ENCODE measurements around the genes ARSJ, TRAM1L1 and METTL14.

GRCh38 chr4:113485522-113486223 lies 275.9 kb downstream of the CAMK2D start:
- PRO-cap, 2 experiments, result no peak in any of the 2 experiments

DNA sequence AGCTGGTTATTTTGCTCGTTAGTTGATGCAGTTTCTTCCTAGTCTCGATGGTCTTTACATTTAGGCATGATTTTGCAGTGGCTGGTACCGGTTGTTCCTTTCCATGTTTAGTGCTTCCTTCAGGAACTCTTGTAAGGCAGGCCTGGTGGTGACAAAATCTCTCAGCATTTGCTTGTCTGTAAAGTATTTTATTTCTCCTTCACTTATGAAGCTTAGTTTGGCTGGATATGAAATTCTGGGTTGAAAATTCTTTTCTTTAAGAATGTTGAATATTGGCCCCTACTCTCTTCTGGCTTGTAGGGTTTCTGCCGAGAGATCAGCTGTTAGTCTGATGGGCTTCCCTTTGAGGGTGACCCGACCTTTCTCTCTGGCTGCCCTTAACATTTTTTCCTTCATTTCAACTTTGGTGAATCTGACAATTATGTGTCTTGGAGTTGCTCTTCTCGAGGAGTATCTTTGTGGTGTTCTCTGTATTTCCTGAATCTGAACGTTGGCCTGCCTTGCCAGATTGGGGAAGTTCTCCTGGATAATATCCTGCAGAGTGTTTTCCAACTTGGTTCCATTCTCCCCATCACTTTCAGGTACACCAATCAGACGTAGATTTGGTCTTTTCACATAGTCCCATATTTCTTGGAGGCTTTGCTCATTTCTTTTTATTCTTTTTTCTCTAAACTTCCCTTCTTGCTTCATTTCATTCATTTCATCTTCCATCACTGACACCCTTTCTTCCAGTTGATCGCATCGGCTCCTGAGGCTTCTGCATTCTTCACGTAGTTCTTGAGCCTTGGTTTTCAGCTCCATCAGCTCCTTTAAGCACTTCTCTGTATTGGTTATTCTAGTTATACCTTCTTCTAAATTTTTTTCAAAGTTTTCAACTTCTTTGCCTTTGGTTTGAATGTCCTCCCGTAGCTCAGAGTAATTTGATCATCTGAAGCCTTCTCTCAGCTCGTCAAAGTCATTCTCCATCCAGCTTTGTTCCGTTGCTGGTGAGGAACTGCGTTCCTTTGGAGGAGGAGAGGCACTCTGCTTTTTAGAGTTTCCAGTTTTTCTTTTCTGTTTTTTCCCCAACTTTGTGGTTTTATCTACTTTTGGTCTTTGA lies 268.0 kb downstream of the CAMK2D start:
- PRO-cap, 2 experiments, result no peak in any of the 2 experiments

DNA sequence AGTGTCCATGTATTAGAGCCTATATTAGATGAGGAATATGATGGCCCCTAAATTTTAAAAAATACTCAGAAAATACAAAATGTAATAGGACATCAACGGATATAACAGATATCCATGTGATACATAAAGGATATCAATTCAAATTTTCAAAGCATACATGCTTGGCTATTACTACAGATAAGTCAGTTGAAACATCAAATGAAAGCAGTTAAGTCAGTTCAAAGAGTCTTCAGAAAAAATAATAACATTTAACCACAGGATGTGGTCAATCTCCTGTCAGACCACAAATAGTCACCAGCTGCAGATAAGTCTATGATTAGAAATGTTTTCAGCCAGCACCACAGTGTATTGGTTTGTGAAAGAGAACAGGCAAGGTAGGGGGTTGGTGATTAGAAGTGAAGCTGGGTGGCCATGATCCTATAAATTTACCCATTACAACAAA lies 196.7 kb downstream of the CAMK2D start:
- PRO-cap, 2 experiments, result no peak in any of the 2 experiments

GRCh38 chr4:113636053-113636305 lies 125.6 kb downstream of the CAMK2D start:
- PRO-cap, 2 experiments, result no peak in any of the 2 experiments

DNA sequence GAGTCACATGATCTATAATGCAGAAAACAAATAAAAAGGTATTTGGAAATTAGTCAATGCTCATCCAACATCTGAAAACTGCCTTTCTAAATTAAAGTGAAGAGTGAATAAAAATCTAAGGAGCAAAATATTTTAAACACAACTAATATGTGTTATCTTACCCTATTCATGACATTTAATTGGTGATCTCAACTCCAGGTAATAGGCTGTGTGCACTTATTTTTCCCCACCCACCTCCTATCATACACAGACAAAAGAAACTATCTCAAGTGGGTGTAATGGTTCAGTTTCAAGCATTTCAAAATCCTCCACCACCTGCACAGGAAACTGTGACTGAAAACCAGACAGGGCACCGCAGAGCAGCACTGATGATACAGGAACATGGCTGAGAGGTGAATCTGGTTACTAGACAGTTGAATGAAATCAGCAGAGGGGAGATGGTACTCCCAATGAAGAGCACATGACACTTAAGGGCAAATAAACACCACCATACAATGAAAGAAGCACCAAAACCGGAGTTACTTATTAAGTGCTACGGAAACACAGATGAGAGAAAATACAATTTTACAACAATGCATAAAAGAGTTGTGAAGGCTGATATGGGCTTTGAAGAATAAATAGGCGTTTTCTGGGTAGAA lies 78.4 kb downstream of the CAMK2D start:
- PRO-cap, 2 experiments, result peak in 2 of 2 experiments; most common plus-strand start position 292 of the sequence (in 1); most common minus-strand start position 366 of the sequence (in 2)

- PRO-cap, 2 experiments, result no peak in any of the 2 experiments
These were observed 695 bp downstream of the ARSJ start for GRCh38 chr4:113978542-113979361.

DNA sequence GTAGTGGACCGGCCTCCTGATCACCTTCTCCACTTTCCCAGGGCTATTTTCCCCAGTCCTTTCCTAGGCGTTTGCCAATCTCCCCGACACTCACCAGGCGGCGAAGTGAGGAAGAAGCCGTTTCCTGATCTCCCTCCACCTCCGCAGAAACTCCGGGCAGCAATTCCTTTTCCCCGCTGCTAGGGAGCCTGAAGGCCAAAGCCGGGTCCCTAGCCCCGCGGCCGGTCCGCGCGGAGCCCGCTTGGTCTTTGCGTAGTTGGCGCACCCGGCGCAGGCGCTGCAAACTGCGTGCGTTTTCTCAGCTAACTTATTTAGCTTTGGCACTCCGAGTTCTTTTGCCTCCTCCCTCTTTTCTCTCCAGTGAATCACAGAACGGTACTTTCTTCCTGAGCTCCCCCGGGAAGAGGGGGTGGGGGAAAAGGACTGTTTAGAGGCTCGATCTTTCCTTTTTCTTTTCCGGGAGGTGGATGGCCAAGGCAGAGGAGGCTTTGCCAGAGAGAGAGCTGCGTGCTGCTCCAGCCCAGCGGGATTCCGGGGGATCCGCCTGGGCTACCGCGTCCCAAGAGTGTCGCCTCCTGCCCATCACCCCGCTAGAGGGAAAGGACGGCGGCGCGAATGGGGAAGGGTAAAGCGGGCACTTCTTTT lies at the start of gene ARSJ:
ARSJ (minus strand) TSS at position 286 of the 645 bp plus-strand sequence.
- PRO-cap, 2 experiments, result no peak in any of the 2 experiments

DNA sequence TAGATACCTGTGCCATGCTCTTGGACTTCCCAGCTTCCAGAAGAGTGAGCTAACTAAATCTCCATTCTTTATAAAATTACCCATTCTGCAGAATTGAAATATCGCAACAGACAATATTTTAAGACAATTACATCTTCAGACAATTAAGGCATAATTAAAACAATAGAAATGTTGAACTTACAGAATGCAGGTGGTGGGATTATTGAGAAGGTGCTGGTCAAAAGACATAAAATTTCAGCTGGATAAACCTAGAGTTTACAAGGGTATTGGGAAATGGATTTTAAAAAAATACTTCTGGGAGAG lies 107.1 kb upstream of the UGT8 start:
- PRO-cap, 2 experiments, result no peak in any of the 2 experiments

- PRO-cap, 2 experiments, result no peak in any of the 2 experiments
These were observed 104.4 kb upstream of the UGT8 start for GRCh38 chr4:114494166-114494715.

DNA sequence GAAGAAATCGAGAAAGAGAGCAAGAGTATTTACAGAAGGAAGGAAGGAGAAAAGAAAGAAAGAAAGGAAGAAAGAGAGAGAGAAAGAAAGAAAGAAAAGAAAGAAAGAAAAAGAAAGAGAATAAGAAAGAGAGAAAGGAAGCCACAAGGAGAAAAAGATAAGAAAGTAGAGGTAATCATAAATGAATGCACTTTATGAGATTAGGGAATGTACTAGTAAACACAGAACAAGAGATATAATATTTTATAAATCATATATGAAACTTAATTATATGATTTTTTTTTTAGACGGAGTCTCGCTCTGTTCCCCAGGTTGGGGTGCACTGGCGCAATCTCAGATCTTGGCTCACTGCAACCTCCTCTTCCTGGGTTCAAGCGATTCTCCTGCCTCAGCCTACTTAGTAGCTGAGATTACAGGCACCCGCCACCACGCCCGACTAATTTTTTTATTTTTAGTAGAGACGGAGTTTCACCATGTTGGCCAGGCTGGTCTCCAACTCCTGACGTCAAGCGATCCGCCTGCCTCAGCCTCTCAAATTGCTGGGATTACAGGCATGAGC lies 469.6 kb downstream of the TRAM1L1 start:
- PRO-cap, 2 experiments, result no peak in any of the 2 experiments

GRCh38 chr4:117085155-117085758 lies at the start of gene TRAM1L1:
TRAM1L1 (minus strand) TSS chr4:117085576.
- PRO-cap, 2 experiments, result no peak in any of the 2 experiments

- PRO-cap, 2 experiments, result peak in 2 of 2 experiments; most common plus-strand start chr4:118279123 (in 2); most common minus-strand start chr4:118279513 (in 2)
These were observed 73.8 kb downstream of the PRSS12 start for GRCh38 chr4:118278807-118279560.

GRCh38 chr4:118281247-118282218 lies 71.3 kb downstream of the PRSS12 start:
- PRO-cap, 2 experiments, result no peak in any of the 2 experiments

DNA sequence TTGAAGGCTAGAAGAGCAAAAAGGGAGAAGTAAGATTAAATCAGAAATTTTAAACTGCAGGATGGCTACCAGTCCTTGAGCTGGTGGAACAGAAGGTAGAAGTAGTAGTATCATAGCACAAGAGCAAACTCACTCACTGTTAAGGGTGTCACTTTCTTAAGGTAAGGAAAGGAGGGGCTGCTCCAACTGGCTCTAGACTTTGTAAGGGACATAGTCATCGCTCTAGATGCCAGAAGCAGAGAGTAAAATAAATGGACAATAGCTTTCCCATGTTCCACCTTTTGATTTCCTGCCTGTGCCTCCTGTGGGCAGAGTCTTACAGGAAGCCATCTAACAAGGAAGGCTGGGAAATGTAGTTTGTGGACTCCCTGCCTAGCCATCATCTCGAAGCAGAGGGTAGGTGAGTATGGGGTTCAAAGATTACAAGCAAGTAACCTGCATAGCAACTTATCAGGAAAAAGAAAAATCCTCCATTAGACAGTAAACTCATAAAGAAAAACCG lies 1.7 kb upstream of the METTL14 start:
- PRO-cap, 2 experiments, result no peak in any of the 2 experiments

DNA sequence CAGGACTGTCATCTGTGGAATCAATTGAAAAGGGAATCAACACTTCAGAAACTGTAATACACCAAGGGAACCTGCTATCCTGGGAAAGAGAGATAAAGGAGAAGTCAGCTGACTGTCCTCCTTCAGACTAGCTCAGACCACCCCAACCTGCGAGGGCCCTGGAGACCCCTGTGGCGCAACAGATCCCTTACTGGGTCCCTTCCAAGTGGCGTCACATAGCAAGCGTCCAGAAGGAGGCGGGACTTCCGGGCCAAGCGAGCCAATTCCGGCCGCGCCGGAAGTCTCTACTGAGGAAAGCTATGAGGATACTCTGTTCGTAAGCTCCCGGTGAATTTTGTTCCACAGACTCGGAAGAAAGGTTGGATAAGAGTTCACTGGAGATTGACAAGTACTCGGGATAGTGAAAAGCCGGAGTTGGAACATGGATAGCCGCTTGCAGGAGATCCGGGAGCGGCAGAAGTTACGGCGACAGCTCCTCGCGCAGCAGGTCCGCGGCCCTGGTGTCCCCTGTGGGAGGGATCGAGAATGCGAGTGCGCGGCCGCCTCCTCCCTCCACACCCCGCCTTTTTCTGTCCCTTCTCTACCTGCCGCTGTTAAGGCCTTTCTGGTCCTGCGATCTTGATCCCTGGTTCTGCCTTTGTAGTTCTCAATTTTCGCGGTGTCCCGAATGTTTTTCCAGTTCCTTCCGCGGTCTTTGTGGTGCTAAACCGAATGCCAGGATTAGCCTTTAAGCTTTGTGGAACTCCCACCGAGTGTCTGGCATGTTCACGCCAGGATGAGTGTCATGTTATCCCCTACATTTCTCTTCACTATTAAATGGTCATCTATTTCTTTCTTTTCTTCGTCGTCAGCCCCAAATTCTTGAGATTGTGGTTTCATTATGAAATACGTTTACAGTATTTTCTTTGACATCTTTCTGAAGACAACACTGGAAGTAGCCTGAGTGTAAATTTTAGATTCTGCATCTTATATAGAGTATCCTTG lies at the start of gene METTL14:
METTL14 (plus strand) TSS at position 279 of the 984 bp plus-strand sequence.
- PRO-cap, 2 experiments, result peak in 2 of 2 experiments; most common plus-strand start position 257 of the sequence (in 1); most common minus-strand start position 172 of the sequence (in 2)

- PRO-cap, 2 experiments, result no peak in any of the 2 experiments
These were observed 29.6 kb downstream of the SYNPO2 start for GRCh38 chr4:118918180-118918819.

GRCh38 chr4:118948441-118948833 lies 59.8 kb downstream of the SYNPO2 start:
- PRO-cap, 2 experiments, result no peak in any of the 2 experiments

DNA sequence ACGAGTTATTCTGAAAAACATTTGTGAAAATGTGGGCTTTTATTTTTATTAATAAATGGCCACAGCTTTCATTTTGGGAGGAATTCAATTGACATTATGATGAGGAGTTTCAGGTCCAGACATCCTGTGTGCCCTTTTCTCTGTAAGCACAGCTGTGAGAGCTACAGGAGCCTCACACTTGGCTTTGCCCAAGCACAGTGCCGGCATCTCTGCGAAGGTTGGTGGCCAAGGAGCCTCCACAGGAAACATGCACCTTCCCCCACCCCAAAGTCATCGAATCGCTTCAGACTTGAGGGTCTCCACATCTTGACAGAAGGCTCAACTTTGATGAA lies 99.9 kb downstream of the SYNPO2 start:
- PRO-cap, 2 experiments, result no peak in any of the 2 experiments

- PRO-cap, 2 experiments, result no peak in any of the 2 experiments
These were observed 38.2 kb upstream of the MYOZ2 start for GRCh38 chr4:119097384-119097972.

- PRO-cap, 2 experiments, result no peak in any of the 2 experiments
These were observed 28.3 kb upstream of the USP53 start for GRCh38 chr4:119184259-119184527.